Colonic mucosa (tissue), 1 donor: ENCODE data around the genes TESK1, CA9, TLN1, FAM221B and OR13J1.

DNA sequence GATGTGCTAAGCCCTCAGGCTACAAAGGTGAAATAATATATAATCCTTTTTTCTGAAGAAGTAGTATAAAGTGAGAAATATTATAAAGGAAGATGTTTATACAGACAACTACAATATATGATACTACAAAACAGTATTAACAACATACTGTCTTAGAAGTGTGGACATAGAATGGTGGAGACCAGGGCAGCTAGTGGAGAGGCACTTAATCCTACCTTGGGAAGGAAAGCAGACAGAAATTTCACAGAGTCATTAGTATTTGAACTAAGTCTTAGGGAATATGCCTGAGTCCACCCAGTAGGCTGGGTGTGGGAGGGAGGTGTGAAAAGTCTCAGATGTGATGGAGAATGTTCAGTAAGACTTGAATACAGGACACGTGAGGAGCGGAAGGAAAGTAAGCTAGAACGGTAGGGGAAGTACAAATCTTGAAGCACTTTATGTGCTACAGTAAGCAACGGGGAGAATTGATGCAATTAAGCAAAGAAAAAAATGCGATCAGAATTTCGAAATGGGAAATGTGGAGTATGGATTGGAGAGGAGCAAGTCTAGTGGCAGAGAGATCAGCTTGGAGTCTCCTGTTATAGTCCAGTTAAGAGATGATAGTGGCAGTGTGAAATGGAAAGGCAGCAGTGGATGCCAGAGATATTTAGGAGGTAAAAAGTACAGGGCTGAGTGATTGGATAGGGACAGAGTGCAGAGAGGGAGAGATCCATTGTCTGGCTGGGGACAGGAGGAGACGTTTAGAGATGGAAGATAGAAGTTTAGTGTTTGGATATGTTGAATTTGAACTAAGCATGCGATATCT is 128.1 kb upstream of the RUSC2 start:
- PRO-cap = no peak

- PRO-cap = no peak
Observed at GRCh38 chr9:35518889-35519792, 29.2 kb downstream of the RUSC2 start.

DNA sequence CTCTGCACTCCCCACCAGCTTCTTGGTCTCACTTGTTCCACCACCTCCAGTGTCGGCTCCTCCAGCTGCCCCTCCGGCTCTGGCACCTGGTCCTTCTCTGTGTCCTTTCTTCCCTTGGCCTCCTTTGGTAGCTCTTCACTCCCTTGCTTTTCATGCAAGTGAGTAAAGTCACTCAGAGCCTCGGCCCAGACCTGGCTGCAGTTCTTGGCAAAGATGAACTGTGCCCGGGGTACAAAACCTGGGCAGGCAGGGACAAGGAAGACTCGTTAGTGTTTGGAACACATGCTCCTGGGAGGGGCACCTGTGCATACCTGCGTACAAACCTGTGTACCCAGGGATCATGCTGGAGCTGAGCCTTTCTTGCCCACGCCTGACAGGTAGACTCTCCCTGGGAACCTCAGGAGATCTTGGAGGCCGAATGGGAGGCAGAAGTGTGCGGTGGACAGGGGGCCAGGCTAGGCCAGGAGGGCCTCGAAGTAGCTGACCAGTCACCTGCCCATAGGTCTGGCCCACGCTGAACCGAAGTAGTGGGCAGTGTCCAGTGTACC is 761 bp downstream of the FAM166B start:
- PRO-cap = no peak

- PRO-cap = bidirectional peak, plus-strand start at chr9:35605269, minus-strand start at chr9:35605157
Observed at GRCh38 chr9:35604991-35605675, at the start of gene TESK1. Gene TESK1, plus strand, starts transcription at chr9:35605262.

DNA sequence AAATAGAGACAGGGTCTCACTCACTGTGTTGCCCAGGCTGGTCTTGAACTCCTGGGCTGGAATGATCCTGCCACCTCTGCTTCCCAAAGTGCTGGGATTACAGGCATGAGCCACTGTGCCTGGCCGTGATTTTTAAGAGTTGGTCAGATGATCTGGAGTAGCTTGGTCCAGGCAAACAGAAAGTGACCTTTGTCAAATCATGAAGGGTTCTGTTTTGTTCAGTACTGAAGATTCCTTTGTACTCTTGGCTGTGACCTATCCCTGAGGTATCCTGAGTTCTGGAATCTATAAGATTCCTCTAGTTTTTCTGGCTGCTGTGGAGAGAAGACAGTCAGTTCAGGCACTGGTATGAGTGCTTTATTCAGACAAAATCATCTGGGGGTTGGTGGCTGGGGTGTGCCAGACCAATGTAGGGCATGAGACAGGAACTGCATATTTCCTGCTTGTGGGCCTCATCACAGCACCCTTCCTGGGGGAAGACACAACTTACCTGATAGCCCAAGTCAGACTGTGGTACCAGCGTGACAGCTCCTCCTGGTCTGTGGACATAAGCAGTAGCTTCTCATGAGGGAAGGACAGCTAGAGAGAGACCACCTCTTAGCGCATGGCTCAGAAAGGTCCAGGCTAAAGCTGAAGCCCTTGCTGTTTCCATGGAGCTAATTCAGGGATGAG is 3.2 kb downstream of the ARHGEF39 start:
- PRO-cap = no peak

DNA sequence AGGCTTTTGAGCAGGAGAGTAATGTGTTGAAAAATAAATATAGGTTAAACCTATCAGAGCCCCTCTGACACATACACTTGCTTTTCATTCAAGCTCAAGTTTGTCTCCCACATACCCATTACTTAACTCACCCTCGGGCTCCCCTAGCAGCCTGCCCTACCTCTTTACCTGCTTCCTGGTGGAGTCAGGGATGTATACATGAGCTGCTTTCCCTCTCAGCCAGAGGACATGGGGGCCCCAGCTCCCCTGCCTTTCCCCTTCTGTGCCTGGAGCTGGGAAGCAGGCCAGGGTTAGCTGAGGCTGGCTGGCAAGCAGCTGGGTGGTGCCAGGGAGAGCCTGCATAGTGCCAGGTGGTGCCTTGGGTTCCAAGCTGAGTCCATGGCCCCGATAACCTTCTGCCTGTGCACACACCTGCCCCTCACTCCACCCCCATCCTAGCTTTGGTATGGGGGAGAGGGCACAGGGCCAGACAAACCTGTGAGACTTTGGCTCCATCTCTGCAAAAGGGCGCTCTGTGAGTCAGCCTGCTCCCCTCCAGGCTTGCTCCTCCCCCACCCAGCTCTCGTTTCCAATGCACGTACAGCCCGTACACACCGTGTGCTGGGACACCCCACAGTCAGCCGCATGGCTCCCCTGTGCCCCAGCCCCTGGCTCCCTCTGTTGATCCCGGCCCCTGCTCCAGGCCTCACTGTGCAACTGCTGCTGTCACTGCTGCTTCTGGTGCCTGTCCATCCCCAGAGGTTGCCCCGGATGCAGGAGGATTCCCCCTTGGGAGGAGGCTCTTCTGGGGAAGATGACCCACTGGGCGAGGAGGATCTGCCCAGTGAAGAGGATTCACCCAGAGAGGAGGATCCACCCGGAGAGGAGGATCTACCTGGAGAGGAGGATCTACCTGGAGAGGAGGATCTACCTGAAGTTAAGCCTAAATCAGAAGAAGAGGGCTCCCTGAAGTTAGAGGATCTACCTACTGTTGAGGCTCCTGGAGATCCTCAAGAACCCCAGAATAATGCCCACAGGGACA is at the start of gene CA9:
TSS of gene CA9 (plus strand) at position 593 of the 1,021 bp plus-strand sequence.
- PRO-cap = no peak

DNA sequence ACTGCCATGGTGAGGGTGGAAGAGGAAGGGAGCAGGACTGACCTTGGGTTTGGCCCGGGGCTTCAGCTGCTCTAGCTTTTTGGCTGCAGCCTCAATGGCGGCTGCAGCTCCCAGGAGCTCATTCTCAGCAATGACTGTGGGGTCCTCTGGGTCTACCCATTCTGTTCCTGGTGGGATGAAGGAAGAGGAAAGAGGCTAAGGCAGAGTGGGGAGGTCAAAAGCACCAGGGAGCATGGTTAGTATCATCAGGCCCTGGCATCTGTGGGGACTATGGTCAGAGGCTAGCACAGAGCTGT is 9.2 kb upstream of the TPM2 start:
- PRO-cap = no peak

- PRO-cap = no peak
Observed at GRCh38 chr9:35706260-35706964, 16.7 kb upstream of the TPM2 start.

GRCh38 chr9:35715057-35715937 is 16.7 kb downstream of the TLN1 start:
- PRO-cap = no peak

GRCh38 chr9:35732035-35732745 is at the start of gene TLN1:
Gene TLN1, minus strand, starts transcription at chr9:35732195.
- PRO-cap = bidirectional peak, plus-strand start at chr9:35732668, minus-strand start at chr9:35731970

DNA sequence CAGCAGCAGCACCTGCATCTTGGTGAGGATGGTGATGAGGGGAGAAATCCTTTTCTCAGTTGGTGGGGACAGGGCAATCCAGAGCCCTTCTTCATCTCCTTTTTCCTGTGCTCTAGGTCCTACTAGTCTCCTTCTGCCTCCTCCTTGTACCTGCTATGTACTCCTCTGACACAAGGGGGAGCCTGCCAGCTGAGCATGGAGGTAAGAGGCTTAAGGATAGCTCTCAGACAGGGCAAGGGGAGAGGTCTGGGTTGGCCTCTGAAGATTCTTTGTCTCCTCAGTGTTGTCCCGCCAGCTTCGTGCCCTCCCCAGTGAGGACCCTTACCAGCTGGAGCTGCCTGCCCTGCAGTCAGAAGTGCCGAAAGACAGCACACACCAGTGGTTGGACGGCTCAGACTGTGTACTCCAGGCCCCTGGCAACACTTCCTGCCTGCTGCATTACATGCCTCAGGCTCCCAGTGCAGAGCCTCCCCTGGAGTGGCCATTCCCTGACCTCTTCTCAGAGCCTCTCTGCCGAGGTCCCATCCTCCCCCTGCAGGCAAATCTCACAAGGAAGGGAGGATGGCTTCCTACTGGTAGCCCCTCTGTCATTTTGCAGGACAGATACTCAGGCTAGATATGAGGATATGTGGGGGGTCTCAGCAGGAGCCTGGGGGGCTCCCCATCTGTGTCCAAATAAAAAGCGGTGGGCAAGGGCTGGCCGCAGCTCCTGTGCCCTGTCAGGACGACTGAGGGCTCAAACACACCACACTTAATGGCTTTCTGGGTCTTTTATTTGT is 3.8 kb downstream of the CREB3 start:
- PRO-cap = no peak

GRCh38 chr9:35740616-35741293 is 8.3 kb downstream of the GBA2 start:
- PRO-cap = no peak

- PRO-cap = no peak
Observed at GRCh38 chr9:35828490-35828997, at the start of gene FAM221B. Gene FAM221B, minus strand, starts transcription at chr9:35828732.

DNA sequence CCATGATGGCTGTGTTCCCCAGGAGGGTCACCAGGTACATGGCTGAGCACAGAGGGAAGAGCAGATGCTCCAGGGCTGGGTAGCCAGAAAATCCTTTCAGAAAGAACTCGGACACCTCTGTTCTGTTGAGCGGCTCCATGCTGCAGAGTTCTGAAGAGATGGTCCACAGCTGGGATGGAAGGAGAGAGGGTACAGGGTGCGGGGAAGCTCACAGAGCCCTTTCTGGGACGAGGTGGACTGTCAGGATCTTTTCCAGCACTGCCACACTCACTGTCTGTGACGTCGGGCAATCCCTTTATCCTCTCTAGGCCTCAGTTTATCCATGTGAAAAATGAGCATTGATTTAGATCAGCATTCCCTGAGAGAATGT is at the start of gene OR13J1:
TSS of gene OR13J1 (minus strand) at position 139 of the 370 bp plus-strand sequence.
- PRO-cap = no peak

DNA sequence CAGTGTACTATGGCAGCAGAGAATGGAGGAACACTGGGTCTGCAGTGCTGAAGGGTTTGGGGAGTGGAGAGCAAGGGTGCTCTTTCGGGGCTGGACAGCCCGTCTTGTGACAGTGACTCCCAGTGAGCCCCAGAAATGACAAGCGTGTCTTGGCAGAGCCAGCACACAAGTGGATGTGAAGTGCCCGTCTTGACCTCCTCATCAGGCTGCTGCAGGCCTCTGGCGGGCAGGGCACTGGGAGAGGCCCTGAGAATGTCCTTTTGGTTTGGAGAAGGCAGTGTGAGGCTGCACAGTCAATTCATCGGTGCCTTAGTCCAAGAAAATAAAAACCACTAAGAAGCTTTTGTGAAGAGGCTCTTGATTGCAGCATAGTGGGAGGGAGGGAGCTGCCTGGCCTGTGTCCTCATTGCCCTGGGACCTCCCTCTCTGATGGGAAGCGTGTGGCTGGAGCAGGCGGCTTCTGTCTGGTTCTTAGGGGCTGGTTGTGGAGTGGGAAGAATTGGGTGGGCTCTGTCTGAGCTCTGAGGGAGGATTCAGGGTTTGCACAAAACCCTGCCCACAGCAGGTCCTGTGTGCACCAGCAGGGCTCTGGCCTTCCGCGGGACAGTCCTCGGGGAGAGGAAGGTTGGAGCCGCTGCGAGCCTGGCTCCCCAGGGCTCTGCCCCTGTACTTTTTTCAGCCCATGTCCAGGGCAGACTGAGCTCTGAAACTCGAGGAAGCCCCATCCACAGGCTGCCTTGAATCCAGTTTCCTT is 973 bp downstream of the HRCT1 start:
- PRO-cap = bidirectional peak, plus-strand start at position 429 of the sequence, minus-strand start at position 324 of the sequence

- PRO-cap = no peak
Observed at GRCh38 chr9:35909828-35910654, 751 bp downstream of the SPAAR start.

DNA sequence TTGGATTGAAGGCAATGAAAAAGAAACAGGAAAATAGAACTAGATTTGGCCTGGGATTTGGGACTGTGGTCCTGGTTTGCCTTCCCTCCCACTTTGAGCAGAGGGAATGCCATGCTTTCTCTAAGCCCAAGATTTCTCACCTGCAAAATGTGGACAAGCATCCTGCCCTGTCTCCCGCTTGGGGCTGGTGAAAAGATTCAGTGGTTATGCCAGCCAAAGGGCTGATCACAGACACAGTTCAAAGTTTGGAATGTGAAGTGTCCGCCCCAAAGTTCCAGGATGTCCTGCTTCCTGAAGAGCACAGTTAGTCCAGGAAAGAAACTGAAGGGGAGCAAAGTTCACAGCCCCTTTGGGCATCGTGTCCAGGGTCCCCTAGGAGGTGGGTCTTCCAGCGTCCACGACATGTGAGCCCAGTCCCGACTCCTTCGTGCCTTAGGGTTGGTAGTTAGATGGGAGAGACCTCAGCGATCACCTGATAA is 19.9 kb downstream of the SPAAR start:
- PRO-cap = unidirectional peak, minus-strand start at position 180 of the sequence

GRCh38 chr9:36218920-36219594 is 28.3 kb downstream of the CLTA start:
- PRO-cap = no peak

DNA sequence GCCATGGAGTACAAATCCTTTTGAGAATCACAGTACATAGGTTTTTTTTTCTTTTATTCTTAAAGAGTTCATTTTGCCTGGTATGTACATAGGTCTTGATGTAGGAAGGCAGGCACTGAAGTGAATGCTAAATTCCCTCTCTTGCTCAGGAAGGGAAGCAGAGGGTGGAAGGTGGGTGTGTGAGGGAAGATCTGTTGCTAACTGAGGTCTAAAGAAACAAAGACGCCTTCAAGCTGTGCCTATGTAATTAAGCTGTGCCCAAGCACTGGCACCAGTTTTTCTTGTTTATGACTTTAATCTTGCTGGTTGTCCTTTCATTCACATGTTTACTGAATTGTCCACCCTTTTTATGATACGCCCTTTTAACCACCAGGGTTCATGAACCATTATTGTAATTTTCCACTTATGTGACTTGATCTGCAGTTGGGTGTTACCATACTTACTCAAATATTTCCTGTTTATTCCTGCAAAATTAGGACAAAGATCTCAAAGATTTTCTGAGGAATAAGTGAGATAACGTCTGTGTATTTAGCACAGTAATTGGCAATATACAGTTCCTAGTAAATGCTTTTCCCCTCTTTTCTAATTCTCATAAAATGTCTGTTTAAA is 38.4 kb upstream of the GNE start:
- PRO-cap = unidirectional peak, minus-strand start at position 122 of the sequence; unidirectional peak, minus-strand start at position 203 of the sequence

DNA sequence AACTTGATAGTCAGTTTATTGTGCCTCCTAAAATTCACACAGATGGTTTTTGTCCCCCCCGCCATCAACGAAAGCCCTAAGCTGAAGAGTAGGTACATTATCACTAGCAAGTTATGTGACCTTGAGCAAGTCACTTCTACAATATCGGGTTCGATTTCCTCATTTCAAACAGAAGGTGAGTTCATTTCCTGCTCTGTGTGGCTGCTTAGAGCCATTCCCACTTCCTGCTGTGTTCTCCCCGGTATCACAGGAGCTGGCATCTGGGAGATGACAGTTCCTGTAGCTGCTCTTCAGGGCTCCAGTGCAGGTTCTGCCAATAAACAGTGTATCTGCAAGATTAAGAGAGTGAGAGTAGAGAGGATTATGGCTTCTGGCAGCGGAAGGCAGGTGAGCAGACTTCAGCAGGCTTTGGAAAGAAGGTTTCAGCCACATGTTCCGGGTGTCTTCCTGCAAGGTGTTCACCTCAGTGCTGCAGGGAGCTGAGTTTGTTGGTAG is 48.5 kb upstream of the GNE start:
- PRO-cap = bidirectional peak, plus-strand start at position 232 of the sequence, minus-strand start outside the sequence